Right ventricle myocardium (tissue), 1 donor: Measurements from ENCODE around the genes CAPS2 and GLIPR1L2.

DNA sequence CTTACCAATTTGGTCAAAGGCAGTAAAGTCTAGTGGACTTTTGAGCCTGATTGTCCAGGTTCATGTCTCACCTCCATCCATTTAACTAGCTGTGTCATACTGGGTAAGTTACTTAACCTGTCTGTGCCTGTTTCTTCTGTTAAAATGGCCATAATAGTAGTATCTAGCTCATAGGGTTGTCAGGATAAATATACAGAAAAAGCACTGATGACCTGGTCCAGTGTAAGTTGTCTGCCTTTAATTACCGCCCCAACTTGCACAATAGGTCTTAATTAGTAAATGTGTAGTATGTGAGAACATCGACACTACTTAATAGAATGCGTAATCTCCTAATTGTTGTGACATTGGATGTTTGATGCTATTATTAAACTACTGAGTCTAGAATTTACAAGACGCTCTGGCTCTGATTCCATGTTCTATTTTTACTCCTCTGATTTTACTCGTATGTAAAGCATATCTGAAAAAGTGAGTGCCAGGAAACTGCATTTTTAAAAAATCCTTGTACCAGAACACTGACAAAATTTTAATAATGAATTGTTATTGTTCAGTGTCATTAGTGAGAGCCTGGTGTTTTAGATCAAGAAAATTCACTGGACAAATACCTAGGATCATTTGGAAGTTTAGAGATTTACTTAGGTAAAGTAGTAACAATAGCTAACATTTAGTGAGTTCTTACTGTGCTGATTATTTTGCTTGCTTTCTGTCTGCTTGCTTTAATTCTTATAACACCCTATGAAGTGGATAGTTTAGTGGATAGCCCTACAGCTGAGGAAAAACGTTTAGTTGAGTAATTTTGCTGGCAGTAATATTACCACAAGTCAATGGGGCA lies 1.7 kb downstream of the RAB21 start:
- PRO-cap, 2 experiments = peak in 2 of 2 experiments; most common minus-strand start position 243 of the sequence (in 2)

DNA sequence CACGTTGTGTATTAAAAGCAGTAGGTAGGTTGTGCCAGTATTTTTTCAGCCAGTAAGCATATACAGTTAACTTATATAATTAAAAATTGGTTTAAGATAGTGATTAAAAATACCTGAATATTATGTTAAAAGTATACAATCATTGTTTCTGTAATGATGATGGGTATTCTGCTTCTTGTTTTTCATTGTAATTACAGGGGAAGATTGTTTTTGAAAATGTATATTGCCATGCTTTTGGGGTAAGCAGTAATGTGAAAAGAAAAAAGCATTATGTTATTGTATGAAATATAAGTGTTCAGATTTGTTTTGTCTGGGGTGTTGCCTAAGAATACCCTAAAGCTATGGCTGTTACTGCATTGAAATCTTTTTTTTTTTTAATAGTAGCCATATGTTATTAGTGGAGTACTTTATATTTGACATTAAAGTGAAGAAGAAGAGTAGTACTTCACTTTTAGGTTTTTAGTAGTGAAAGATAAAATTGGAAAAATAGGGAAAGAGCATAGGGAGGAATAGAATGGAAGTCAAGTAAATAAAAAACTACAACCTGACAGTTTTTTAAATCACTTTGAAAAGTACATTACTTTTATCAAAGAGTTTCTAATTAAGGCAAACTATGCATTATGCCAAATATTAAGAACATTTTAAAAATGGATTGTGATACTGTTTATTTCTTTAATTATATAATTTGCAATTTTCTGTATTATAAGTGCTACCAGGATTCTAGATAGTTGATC lies 34.1 kb downstream of the RAB21 start:
- PRO-cap, 2 experiments = no peak in any of the 2 experiments

- PRO-cap, 2 experiments = no peak in any of the 2 experiments
These were observed 5.5 kb downstream of the TBC1D15 start for GRCh38 chr12:71844993-71845565.

DNA sequence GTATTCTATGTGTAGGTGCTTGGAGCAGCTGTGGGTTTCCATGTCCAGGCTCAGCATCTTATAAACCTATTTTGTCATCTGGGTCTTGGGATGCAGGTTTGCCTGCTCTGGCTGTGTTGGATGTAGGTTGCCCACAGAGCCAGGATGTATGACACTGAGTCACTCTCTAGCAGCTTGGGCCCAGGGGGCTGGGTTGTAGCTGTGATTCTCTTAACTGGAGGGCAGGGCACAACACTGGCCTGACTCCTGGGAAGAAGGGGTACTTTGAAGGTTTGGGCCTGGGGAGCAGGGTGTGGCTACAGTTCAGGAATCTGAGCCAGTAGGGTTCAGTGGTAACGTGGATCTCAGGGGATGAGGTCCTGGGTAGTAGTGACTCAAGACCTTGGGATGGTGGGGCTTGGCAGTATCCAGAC lies 25.6 kb downstream of the TBC1D15 start:
- PRO-cap, 2 experiments = no peak in any of the 2 experiments

DNA sequence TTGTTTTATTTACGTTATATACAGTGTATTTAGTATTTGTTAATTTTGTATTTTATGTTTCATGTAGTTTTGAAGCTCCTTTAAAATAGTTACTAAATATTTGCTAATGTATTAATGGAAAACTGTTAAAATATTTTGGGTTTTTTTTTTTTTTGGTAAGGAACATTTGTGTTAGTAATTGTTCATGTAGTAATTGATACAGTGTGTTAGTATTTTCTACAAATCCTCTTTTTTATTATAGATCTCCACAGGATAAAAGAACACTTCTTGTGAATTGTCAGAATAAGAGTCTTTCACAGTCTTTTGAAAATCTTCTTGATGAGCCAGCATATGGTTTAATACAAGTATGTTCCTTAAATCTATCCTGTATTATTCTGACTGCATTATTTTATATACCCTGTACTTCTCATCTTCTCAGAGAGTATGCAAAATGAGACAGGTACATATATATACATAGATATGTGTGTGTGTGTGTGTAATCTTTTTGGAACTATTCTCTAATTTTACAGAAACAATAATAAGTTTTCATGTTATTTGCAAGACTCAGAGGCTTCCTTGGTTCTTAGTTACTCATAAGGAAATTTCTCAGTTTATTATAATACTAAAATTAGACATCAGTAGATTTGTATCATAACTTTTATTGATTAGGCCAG lies 45.5 kb upstream of the TPH2 start:
- PRO-cap, 2 experiments = no peak in any of the 2 experiments

DNA sequence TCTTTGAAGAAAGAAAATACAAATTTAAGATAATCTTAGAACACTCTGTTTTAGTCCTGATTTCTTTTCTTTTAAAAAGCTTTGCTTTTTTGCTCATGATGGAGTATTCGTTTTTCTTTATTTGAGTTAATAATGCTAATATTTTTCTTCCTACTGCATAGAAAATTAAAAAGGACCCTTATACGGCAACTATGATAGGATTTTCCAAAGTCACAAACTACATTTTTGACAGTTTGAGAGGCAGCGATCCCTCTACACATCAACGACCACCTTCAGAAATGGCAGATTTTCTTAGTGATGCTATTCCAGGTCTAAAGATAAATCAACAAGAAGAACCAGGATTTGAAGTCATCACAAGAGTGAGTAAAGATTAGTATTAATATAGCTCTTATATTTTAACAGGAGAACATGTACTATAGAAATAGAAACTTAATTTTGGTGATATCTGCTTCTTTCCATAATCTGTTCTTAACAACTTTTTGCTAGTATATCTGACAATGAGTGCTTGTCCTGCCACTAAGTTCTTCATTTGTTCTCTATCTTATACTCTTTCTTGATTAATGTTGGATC lies 44.0 kb upstream of the TPH2 start:
- PRO-cap, 2 experiments = no peak in any of the 2 experiments

- PRO-cap, 2 experiments = no peak in any of the 2 experiments
These were observed 17.6 kb upstream of the TRHDE start for GRCh38 chr12:72254166-72255464.

- PRO-cap, 2 experiments = no peak in any of the 2 experiments
These were observed 857.3 kb downstream of the TRHDE start for GRCh38 chr12:73129509-73129754.

DNA sequence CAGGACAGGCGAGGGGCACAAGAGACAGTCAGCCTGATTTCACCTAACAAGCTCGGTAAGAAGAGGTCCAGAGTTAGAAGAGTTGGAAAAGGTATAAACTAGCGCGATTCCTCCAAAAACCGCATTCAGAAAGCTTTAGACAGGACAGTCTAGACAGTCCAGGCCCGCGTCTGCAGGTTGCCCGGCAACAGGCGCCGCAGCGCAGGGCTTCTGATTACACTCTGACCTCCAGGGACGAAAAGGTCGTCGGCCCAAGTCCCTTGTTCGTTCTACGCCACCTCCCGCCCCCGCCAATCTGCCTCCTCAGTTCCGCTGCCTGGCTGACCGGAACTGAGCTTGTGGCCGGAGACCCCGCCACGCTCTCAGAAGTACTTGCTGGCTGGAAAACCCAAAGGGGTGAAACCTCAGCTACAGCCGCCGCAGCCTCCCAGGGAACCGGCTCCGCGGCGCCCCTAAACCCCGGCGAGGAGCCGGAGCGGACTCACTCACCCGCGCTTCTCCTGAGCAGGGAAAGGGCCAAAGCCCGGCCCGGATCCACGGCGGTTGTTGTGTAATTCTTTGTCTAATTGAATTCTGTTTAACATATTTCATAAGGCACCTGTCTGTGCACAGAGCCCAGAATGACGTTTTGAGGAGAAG lies at the start of gene CAPS2:
Gene CAPS2 (minus strand): TSS at position 440 of the 639 bp plus-strand sequence.
- PRO-cap, 2 experiments = peak in 2 of 2 experiments; most common plus-strand start position 293 of the sequence (in 1); most common minus-strand start position 297 of the sequence (in 2)

DNA sequence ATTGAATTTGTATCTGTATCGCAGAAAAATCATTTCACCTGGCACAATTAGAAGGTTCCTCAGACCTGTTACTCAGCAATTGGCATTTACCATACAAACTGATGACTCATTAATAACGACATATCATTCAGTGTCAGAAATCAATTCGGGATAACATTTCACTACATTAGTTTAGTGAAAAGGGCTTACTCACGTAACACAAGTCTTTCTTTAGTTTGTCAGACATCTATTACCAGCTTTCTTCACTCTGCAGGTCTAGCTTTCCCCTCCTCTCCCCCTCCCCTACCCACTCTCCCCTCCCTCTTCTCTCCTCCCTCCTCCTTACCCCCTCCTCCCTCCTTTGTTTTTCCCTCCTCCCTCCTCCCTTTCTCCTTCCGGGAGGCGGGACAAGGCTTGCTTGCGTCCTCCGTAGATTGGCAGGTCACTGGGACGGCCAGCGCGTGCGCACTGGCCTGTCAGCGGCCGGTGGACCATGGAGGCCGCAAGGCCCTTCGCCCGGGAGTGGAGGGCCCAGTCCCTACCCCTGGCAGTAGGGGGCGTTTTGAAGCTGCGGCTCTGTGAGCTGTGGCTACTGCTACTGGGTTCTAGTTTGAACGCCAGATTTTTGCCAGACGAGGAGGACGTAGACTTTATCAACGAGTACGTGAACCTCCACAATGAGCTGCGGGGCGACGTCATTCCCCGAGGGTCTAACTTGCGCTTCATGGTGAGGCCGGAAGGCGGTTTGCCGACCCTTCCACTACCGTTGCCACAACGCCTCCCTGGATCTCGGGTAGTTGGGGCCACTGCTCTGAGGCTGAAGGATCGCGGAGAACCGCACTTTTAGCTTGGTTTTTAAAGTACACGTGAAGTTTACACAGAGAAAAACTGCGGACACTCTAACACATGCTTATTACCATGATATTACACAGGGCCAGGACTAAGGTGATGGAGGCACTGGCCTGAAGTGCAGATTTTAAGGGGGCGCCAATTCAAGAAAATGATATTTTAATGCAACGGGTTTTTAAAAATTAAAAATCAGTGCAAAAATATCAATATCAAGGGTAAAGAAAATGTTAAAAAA lies at the start of gene GLIPR1L2:
Gene GLIPR1L2 (plus strand): TSS at position 445 of the 1,063 bp plus-strand sequence.
- PRO-cap, 2 experiments = peak in 2 of 2 experiments; most common plus-strand start position 458 of the sequence (in 2); most common minus-strand start position 257 of the sequence (in 2)

DNA sequence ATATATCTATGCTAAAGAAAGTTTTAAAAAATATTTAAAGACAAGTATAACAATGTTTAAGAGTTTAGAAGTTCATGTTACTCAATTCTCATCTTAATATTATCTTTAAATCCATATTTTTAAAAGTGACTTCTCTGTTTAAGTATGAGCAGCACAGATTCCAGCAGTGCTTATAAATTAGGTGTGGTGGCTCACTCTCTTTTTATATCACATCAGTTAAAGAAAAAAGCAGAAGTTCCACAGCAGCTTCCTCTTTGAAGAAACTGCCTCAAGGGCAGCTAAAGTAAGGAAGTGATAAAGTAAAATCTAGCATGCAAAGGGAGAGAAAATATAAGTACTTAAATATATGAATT lies 8.4 kb upstream of the GLIPR1 start:
- PRO-cap, 2 experiments = no peak in any of the 2 experiments

DNA sequence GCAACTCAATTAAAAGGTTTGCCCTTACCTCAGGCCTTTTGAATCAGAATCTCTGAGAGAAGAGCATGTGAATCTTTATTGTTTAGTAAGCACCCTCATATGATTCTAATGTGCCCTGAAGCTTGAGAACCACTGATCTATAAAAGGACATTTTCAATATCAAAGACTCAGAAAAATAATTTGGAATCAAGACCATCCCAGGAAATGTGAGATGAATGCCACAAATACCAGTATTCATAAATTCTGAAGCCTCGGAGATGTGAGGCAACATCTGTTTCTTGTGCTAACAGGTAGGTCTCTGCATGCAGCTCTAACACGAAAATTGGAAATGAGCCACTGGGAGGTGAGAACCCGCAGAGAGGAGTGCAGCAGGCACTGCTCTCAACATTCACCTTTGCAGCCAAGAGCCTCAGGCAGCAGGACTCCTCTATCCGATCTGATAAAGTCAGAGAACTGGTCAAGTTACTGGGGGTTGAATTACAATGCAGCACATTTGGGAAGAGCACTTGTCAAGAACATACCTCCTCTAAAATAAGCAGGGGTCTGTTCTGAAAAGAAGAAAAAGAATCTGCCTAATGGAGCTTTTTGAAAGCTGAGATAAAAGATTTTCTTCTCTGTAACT lies 209.4 kb upstream of the KRR1 start:
- PRO-cap, 2 experiments = no peak in any of the 2 experiments

DNA sequence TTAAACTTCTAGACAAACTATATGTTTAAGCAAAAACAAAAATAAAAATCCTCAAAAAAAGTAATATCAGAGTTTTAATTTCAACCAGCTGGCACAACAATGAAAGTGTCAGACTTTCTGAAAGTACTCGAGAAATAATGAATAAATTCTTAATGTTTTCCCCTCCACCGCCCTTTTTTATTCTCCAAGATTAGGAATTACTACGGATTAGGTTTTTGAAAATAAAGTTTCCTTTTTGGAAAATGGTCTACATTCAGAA lies 55.0 kb downstream of the NAP1L1 start:
- PRO-cap, 2 experiments = no peak in any of the 2 experiments

GRCh38 chr12:76030441-76031220 lies 53.9 kb downstream of the NAP1L1 start:
- PRO-cap, 2 experiments = no peak in any of the 2 experiments

DNA sequence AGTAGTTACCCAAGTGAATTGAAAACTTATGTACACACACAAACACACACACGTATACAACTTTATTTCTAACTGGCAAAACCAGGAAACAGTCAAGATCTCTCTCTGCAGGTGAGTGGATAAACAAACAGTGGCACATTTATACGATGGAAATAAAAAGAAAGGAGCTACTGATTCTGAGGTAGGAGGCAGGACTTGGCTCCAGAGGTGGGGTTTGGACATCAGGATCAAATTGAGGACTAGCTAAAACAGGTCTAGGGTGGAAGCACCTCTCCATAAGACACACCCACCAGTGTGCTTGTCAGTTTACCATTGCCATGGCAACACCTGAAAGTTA lies 7.7 kb upstream of the NAP1L1 start:
- PRO-cap, 2 experiments = no peak in any of the 2 experiments

DNA sequence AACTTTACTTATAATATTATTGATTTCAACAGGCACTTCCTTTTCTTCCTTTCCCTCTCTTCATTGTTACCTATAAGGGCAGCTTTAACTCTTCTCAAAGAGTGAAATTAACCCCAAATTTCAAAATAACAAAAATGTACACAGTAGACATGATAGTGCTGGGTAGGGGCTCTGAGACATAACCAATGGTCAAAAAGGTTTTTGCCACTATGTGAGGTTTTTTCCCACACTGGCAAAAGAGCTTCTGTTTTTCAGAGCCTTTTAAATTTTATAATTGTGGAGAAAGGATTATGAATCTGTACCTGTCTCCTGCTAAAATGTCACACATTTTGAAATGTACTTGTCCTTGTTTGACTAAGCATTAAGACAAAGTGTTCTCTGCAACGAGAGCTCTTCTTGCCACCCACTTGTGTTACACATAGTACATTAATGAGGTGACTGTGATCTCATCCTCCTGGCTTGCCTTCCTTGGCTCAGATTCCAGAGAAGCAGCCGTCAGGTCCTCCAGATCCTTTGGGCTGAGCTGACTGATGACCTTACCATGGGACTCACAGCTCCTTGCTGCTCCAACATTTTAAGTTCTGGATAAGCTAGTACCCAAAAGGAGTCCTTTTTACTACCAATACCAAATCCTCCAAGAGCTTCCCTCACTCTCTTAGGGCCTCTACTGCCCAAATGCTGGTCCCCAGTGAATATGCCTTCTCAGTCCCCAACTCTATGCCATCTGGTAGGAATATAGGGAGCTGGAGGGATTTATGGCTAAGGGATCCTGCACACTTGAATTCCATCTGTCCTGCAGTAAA lies 81.5 kb downstream of the BBS10 start:
- PRO-cap, 2 experiments = no peak in any of the 2 experiments

GRCh38 chr12:76371375-76371645 lies 23.1 kb upstream of the BBS10 start:
- PRO-cap, 2 experiments = no peak in any of the 2 experiments

DNA sequence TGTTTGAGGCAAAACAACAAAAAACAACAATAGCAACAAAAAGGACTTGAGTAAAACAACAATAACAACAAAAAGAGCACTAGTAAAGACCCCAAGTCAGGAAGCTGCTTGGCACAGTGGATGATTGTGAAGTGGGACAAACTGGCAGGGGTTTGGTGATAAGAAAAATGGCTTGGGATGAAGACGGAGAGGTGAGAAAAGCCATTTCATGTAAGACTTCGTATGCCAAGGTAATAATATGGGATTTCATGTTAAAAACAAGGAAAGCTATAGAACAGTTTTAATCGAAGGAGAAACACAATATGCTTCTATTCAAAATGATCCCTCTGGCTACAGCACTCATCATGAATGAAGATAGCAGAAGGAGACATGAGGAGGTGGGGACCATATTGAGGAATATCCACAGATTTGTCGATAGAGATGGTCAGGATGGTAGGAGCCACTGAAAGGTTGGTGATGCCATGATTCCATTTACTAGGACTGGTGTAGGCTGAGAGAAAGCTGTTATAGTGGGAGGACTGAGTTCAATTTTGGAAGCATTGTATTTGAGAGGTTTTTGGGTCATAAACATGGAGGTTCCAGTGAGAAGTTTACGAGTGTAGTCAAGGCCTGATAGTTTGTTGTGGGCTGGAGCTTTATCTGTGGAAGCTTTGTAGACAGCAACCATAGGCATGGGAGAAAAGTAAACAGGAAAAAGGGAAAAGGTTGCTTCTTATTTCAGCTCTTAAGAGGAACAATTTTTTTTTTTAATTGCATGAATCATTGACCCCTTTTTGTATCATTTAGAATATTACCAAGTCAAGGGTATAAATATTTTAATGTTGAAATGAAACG lies 103.8 kb upstream of the NAV3 start:
- PRO-cap, 2 experiments = no peak in any of the 2 experiments

GRCh38 chr12:77939905-77940456 lies 109.3 kb downstream of the NAV3 start:
- PRO-cap, 2 experiments = no peak in any of the 2 experiments

DNA sequence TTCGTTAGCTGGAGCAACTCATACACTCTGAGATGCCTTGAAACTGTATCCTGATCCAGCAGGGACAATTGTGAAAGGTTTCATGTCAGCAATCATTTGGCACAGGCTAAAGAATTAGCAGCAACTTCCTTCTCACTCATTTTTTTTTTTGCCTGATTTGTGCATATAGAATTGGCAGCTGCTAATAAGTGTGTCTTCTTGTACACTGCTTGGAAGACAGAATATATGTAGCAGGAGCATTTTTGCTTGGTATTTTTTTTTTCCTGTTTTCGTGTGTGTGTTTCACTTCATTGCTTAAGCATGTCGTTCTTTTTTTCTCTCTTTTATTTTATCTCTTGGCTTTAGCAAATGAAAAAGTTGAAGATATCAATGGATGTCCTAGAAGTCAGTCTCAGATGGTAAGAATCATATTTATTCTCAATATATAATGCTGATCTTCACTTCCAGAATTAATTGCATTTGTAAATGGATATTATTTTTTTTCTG lies 110.1 kb downstream of the NAV3 start:
- PRO-cap, 2 experiments = no peak in any of the 2 experiments